WTC11 (cell line): ENCODE results near the gene TNK2.

GRCh38 chr3:195242720-195243000, 28.3 kb downstream of the XXYLT1 start:
- PRO-cap, result no peak

GRCh38 chr3:195301947-195302318, 31.0 kb upstream of the XXYLT1 start:
- PRO-cap, result no peak

GRCh38 chr3:195418056-195418870, 24.6 kb downstream of the ACAP2 start:
- PRO-cap, result no peak

DNA sequence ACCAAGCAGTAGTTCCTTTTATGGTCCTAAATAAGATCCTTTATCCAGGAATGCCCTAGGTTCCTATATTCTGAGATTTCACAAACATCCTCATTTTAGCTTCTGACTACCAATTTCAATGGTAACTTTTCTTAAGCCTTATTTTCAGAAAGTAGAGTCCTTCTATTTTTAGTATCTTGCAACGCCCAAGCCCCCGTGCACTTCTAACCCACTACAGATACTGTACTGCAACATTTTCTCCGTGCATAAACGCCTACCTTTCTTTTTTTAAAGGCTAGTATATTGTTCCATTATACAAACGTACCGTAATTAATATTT, 1.3 kb downstream of the PPP1R2 start:
- PRO-cap, result no peak

DNA sequence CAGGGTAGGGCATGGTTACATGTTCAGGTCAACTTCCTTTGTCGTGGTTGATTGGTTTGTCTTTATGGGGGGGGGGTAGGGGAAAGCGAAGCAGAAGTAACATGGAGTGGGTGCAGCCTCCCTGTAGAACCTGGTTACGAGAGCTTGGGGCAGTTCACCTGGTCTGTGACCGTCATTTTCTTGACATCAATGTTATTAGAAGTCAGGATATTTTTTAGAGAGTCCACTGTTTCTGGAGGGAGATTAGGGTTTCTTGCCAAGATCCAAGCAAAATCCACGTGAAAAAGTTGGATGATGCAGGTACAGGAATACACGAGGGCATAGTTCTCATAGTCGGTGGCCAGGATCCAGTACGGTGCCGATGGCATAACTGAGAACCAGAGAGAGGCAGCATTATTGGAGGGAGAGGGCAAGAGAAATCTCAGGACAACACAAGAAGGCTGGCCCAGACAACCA, 14.9 kb downstream of the APOD start:
- PRO-cap, result no peak

- PRO-cap, result no peak
Measured at GRCh38 chr3:195579205-195579678, 4.5 kb downstream of the APOD start.

- PRO-cap, result no peak
Measured at GRCh38 chr3:195584250-195584738, 554 bp upstream of the APOD start.

DNA sequence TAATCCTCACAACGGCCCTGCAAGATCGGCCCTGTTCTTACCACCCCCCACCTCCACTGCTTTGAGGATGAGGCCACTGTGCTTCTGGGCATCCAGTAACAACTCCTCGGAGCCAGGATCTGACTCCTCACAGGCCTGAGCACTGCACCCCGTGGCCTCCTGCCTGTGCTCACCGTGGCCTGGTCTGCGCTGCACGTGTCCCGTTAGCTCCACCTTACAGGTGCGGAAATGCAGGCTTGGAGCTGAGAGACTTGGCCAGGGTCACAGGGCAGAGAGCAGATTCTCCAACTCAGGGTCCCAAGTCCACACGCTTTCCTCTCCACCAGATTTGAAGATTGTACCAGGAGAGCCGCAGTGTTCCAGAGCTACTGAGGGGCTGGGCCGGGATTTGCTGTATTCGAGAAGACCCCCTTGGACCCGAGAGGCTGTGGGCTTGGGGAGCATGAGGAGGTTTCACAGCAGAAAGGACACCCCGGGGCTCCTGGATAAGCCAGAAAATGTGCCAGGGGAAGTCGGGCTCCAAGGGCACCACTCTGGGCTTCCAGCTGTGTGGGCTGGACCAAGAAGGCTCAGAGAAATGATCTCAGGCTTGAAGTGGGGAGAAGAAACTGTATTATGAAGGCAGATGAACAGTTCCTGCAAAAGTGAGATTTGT, 32.5 kb upstream of the APOD start:
- PRO-cap, result no peak

DNA sequence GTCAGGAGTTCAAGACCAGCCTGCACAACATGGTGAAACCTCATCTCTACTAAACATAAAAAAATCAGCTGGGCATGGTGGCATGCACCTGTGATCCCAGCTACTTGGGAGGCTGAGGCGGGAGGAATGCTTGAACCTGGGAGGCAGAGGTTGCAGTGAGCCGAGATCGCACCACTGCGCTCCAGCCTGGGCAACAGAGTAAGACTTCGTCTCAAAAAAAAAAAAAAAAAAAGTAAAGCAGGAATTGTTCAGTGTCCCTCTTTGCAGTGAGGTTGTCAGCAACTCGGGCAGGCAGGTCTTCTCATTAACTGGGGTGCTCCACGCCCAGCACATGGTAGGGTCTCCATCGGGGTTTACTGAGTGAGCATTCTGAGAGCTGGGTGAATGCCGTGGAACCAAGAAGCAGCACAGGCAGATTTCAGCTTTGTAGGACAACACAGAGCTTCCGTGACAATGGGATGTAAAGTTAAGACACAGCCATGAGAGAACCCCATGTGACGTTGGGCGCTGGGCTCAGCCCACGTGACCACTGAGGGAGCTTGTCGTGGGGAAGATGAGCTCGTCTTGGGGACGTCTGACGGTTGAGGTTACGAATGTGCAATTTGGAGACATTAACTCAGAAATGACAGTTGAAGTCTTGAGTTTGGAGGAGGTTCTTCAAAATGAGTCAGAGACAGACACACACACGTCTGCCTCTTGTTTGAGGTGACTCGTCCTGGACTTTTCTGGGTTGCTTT, 51.6 kb upstream of the MUC20 start:
- PRO-cap, result no peak

- PRO-cap, result no peak
Measured at GRCh38 chr3:195722053-195723049, 1.6 kb downstream of the MUC20 start.

DNA sequence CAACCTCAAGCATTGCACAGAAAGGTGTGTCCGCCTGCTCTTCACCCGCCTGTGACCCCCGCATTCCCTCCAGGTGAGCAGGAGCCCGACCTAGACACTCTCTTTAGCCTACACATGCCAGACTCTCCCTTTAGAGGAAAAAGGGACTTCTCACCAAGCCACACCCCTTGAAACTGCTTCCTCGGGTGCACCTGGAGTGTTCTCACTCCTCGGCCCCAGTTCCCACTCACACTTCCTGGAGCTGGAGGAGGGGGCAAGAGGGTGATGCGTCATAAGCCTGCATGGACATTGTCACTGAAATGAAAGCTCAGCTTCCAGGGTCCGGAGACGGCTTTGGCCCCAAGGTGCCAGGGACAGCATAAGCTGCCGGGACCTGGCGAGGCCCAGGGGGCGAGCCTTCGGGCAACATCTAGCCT, 9.7 kb upstream of the MUC4 start:
- PRO-cap, result no peak

DNA sequence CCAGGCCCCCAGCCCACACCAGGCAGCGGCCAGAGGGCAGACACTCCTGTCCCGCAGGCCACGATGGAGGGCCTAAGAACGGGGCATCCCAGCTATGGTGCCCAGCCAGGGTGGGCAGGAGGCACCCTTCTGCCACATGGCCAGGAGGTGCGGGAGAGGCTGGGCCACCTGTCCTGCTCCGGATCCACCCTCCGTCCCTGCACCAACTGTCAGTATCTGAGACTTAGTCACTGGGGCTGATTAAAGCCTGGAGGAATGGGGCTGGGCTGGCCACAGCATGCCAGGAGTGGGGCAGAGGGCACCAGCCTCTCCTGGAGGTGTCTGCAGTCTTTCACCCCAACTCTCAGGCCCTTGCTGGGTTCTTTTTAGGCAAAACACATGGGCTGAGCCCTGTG, 37.9 kb downstream of the TNK2 start:
- PRO-cap, result no peak

DNA sequence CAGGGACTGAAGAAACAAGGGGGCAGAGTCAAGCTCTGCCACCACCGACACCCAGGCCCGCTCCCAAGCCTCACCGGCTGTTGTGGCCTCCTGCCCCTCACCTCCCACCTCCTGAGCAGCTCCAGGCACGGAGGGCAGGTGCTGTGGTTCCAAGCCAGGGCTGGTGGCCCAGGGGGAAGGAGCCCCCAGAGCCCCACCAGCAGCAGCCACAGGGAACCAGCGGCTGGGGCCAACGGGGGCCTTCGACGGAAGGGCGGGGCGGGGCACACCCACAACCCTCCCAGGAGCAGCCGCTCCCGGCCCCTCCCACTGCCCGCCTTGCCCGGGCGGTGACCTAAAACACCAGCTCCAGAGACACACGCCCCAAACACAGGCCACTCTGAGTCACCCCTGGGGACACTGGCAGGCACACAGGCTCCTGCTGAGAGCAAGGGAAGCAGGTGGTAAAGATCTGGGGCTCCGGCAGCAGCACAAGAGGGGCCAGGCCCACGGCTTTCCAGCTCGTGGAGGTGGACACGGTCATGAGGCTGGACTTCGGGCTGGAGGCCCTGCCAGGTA, 31.8 kb downstream of the TNK2 start:
- PRO-cap, result no peak

DNA sequence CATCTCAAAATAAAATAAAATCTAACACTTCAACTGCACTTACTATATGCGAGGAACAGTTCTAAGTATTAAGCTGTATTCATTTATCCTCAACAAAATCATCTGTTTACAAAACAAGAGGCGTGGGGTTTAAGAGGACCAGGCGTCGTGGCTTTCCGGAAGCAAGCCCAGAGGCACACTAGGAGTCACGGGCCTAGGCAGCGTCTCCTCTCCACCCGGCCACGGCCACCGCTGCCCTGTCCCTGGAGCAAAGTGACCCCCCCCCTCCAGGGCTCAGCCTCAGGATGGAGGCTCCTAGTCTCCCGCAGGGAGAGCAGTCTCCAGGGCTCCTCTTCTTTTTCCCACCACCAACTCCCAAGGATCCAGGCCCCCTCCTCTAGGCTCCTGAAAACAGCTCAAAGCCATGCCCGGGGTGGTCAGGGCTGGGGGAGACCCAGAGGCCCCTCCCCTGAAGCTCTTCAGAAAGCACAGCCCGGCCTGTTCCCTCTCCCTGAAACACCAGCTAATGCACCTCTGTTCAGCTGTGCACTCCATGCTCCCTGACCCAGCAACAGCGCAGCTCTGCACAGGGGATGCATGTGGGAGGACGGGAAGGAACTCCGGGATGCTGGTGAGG, 16.8 kb downstream of the TNK2 start:
- PRO-cap, result no peak

DNA sequence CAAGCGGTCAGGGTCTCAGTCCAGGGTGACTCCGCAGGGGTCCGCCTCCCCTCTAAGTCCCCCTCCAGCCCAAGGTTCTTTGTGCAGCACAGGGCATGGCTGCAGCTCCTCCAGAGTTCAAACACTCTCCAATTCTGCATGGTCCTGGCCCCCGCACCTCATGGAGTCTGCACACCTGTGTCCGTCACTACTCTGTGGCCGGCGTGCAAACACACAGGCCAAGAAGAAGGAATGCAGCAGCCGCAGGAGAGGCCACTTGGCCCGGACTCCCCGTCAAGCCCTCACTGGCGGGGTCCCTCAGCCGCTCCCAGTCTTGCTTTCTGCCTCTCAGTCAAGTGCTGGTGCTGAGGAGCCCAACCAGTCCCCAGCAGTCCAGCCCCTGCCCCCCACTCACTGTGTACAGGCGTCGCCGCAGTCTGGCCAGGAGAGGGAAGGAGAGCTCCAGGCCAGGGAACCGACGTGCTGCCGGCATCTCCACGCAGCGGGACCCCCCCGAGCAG, 16.3 kb downstream of the TNK2 start:
- PRO-cap, result no peak

GRCh38 chr3:195893410-195893659, 15.0 kb downstream of the TNK2 start:
- PRO-cap, result no peak

GRCh38 chr3:195896362-195896672, 12.0 kb downstream of the TNK2 start:
- PRO-cap, result no peak

GRCh38 chr3:195906729-195907599, 1.4 kb downstream of the TNK2 start:
- PRO-cap, result no peak

DNA sequence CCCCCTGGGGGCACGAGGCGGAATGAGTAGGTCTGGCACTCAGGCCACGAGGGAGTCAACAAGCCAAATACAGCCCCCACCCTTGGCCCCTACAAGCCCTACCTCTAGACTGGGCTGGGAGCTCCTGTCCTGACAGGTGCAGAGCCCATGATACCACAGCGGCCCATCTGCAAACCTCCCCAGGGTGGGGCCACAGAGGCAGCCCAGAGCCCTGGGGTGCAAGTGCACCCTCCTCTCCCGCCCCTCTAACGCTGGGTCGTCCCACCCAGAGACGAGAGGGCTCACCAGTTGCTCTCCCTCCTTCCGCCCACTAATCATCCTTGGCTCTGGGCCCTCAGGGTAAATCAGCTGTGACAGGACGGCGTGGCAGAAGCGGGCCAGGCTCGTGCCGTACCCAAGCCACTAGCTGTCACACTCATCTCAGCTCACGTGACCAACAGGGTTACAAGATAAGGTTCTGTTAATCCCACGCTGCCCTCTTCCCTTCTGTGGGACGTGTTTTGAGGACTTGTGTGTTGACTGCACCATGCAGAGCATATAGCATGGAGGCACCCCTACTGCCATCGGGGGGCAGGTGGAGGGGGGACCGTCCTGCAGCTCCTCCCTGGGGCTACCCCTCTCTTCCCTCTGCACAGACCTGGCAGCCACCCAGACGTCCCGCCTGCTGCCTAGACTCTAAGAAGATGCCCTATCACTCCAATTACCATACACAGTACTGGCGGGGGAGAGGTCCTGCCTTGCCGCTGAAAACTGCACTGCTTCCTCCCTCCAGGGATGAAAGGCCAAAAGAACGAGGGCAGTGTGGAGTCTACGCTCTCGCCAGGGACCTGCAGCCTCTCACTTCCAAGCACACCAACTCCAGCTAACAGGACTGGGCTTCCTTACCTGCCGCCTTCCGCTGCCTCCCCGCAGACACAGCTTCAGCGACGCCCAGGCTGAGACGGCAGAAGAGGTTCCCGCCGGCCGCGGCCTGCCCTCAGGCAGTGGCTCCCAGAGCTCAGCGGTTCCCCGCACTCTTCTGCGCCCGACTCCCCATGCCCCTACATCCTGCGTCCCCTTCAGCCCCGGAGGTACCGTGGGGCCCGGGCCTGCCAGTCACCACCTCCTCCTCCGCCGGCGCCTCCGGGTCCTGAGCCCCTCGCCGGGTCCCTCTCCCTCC, at the start of gene TNK2:
TNK2 (minus strand) TSS at position 952 of the 1,159 bp plus-strand sequence.
- PRO-cap, result no peak

- PRO-cap, result no peak
Measured at GRCh38 chr3:195942718-195943244, 34.4 kb upstream of the TNK2 start.